B cell (primary cell): Measurements from ENCODE around the genes NAP1L4, ZNF195, OR51C1P and HBD.

DNA sequence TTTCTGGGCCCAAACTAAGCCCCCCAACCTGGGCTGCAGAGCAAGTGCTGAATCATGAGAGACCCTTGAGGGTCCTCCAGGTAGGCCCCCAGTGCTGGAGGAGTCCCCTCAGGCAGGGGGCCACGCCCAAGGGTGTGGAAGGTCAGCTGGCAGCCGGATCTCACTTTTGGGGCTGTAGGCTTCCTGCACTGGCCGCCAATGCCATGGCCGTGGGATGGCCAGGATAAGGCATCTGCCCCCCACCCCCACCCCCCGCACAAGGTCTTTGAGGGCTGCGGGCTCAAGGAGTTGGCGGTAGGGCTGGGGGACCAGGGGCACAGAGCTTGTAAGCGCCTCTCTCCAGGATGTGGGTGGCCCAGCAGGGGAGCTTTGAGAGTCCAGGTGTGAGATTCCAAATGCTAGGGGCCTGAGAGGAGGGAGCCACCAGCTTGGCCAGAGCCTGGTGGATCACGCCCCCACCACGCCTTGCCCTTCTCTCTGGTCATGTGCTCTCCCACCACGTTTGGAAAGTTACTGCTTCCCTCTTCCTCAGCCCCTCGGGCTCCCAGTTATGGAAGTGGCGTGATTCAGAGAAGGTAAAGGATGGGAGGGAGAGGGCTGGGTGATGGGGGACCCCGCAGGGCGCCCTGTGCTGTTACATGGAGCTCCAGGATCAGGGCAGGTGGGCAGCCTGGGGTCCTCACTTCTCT, 5.0 kb downstream of the CD81 start:
- PRO-cap = no peak
- CAGE, long polyA plus RNA = no peak

DNA sequence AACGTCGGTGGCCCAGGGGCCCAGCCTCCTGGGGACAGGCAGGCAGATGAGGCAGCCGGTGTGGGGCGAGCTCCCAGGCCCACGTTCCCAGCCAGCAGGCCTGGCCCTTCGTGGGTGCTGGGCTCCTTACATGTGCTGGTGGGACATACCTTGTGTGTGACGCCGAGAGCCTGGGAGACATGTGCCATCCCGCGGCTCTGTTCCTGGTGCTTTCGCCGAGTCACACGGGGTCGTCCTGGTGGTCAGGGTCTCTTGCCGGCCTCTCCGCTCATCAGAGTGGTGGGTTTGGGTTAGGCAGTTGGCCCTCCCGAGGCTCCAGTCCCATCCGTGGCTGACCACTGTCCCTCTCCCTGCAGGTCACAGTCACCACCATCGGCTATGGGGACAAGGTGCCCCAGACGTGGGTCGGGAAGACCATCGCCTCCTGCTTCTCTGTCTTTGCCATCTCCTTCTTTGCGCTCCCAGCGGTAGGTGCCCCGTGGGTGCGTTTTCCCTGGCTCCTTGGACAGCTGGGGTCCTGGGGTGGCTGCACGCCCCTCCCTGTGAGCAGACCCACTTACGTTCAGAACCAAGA, 138.4 kb downstream of the KCNQ1 start:
- PRO-cap = no peak
- CAGE, long polyA plus RNA = no peak

GRCh38 chr11:2645700-2646947, 201.3 kb downstream of the KCNQ1 start:
- PRO-cap = no peak
- CAGE, long polyA plus RNA = no peak

DNA sequence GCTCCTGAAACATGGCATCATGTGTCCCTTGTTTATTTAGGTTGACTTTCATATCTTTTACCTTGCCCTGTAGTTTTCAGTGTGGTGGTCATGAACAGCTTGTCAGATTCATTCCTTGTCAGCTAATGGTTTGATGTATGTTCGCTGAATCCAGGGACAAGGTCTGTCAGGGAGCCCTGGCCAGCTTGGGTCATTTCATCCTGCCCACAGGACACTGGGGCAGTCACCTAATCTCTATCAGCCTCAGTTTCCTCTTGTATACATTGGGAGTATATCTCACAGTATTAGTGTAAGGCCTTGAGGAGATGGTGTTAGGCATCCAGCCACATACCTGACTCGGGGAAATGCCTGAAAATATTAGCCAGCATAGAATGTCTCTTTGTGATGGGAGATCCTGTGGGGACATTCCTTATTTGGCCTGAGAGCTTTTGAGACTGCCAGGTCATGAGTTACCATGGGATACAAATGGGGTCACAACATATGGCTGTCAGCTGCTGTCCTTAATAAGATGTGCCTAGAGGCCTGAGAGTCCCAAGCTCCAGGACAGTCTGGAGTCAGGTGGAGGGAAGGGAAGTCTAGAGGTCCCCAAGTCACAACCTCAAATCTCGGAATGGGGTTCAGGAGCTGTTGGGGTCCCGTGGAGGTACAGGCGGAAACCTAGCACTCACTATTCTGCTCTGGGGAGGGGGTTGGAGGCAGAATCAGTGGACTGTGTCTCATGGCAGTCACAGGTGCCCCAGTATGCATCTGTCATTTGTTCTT, 216.0 kb downstream of the CDKN1C start:
- PRO-cap = no peak
- CAGE, long polyA plus RNA = no peak

- PRO-cap = no peak
- CAGE, long polyA plus RNA = no peak
These were observed 191.4 kb downstream of the CDKN1C start for GRCh38 chr11:2693767-2694958.

GRCh38 chr11:2779167-2780039, 106.2 kb downstream of the CDKN1C start:
- PRO-cap = no peak
- CAGE, long polyA plus RNA = no peak

DNA sequence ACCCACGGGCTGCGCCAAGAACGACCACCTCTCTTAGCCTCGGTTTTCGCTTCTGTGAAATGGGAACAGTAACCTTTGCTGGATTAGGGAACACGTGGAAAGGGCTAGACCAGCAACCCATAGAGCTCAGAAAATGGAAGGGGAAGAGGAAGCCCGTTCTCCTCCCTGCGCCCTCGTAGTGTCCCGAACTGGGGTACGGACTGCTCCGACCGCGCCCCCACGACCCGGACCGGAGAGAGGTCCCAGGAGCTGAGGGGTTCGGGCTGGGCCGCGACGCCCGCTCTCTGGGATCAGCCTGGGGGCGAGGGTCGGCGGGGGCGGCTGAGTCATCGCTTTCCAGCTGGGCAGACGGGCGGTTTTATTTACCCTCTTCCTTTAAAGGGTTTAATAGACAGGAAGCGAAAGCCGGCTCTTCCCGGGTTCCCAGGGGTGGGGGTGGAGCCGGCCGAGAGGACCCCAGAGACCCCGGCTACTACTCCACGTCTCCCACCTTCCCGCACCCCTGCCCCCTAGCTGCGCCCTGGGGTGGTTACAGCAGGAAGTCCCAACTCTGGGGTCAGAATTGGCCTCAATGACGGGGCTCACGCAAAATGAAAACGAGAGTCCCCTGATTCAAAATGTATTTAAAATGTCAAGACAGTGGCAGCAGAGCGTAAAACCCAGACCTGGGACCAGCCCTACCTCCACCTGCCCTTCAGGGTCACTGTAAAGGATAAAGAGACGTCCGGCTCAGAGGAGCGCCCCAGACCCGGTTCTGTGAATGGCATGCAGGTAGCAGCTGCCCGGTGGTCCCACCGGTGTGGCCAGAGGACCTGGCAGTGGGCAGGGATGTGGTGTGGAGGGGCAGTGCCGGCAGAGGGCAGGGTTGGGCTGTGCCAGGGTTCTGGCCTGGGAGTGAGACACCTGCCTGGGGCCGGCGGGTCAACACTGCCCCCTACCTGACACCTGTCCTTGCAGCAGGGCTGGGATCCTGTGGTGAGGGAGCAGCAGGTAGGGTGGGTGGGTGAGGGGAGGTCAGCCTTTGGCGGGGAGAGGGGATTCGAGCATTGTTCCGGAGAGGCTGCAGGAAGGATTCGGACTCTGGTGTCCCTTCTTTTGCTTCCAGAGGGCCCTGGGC, 1.2 kb upstream of the PHLDA2 start:
- PRO-cap = no peak
- CAGE, long polyA plus RNA = no peak

DNA sequence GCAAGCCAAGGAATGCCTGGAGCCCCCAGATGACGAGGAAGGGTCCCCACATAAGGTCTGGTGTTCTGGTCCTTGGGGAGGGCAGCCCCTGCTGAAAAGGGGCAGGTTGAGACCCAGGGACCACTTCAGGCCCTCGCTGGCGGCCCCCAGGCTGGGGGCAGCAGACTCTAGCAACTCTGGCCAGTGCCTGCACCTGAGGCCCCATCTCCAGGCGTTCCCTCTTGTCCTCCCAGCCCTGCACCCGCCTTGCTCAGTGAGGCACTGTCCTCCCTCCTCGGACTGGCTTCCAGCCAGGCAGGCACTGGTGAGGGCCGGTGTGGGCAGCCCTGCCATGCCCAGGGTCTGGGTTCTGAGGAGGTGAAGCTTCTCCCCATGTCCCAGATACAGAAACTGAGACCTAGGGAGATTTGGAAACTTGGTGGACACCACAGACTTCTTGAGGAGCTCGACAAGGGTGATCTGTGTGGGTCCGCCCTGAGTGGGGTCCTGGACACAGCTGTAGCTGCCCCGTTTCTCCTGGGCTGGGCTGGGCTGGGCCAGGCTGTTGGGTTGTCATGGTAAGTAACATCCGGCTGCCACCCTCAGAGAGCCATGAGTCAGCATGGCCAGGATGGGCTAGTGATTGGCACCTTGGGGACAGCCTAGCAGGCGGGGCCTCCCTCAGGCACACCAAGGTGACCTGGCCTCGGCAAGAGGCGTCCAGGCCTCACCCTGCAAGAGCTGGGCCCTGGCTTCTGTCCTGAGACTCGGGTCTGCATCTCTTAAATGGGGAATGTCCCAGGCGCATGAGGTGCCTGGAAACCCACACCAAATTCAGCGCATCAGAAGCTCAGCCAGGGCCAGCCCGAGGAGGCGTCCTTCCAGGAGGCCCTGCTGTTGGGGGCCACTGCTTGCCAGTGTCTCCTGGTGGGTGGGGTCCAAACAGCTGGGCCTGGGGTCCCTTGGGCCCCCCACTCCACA, 11.2 kb upstream of the PHLDA2 start:
- PRO-cap = no peak
- CAGE, long polyA plus RNA = no peak

GRCh38 chr11:2991705-2992640, at the start of gene NAP1L4:
Gene NAP1L4, minus strand, starts transcription at chr11:2992329.
- PRO-cap = unidirectional peak, minus-strand start at chr11:2992093; bidirectional peak, plus-strand start at chr11:2992522, minus-strand start at chr11:2992273
- CAGE, long polyA plus RNA = start-site peak on the minus strand at chr11:2992261-2992332, 47 and 316 reads in 2 replicates

- PRO-cap = no peak
- CAGE, long polyA plus RNA = no peak
These were observed 11.8 kb upstream of the NAP1L4 start for GRCh38 chr11:3003828-3004520.

DNA sequence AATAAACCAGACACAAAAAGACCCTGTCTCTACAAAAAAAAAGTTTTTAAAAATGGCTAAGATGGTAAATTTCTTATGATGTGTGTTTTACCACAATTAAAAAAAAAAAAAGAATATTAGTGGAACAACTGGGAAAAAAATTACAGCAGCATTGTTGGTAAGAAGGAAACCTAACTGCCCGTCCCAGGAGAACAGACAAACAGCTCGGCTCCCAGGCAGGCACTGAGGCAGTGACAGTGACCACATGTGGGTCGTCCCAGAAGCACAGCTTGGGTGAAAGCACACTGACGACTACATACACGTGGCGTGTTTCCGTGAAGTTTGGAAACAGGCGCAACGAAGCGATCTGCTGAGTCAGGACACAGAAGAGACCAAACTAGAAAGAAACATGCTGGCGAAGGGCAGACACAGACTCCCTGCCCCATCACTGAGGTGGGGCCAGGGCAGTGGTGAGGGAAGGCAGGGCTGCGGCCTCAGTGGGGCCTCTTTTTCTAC, 20.3 kb downstream of the CARS1 start:
- PRO-cap = no peak
- CAGE, long polyA plus RNA = no peak

- PRO-cap = bidirectional peak, plus-strand start at chr11:3049995, minus-strand start at chr11:3049872
- CAGE, long polyA plus RNA = no peak
These were observed 7.4 kb downstream of the CARS1 start for GRCh38 chr11:3049648-3050378.

GRCh38 chr11:3107154-3107790, 50.0 kb upstream of the CARS1 start:
- PRO-cap = no peak
- CAGE, long polyA plus RNA = no peak

DNA sequence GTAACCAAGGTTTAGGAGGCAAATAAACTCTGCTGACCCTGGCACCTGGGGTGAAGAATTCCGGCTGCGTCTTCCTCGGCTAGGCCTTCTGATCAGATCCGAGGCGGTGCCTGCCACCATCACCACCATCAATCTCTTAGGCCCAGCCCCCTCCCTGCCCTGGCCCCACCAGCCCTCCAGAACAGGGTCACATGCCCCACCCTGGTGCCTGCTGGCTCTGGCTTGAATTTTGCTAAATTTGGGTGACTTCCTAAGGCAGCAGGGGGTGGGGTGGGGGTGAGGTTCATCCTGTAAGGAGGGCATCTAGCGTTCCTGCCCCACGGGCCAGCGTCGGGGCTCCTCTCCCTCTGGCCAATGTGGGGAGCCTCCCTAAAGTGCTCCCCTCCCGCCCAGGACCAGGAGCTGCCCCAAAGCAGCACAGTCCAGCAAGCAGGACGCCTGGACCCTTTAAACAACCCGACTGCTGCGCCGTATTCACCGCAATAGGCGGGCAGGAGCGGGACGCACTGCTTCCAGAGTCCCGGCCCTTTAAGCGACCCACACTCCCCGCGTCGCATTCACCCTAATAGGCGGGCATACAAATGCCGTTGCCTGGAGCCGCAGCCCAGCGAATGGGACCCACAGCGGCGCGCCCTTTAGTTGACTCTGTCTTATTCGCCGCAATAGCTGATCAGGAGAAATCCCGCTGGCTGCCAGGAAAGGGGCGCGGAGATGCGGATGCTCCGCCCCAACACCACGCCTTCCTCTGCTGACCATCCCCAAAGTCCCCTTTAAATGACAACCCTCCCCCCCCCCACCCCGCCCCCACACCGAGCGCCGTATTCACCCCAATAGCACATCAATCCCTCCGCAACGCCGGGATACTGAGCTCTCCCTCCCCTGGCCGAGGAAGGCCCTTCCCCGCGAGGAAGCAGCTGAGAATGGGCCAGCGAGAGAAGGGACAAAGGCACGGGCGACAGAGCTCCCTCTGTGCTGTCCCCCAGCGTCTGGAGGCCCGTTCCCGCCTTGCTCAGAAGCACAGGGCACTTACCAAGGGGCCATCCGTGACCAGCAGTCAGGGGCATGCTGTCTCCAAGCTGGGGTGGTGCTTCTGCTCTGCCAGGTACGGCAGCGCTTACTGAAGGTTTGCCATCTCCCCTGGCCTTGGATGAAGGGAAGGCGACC, 4.8 kb downstream of the OSBPL5 start:
- PRO-cap = no peak
- CAGE, long polyA plus RNA = no peak

DNA sequence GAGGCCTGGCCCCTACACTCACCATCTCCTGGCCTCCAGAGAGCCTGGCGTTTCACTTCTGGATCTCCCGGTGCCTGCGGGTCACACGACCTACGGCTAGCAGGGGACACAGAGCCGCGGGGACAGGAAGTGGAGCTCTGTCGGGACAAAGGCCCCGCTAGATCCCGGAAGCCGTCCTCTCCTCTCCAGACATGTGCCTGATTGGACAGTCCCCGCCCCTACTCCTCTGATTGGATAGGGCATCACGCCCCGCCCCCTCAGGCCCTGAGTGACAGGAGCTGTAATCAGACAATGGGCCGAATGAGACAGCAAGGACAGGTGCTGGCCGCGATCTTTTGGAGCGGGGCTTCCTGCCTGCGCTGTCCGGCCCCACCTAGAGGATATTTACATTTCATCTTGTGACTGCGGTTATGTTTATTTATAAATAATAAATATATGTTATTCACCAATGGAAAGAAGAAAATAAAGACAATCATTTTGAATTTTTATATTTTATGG, at the start of gene ZNF195:
TSS of gene ZNF195 (minus strand) at position 131 of the 498 bp plus-strand sequence.
- PRO-cap = bidirectional peak, plus-strand start at position 287 of the sequence, minus-strand start at position 124 of the sequence
- CAGE, long polyA plus RNA = start-site peak on the minus strand centred at position 131 of the sequence, 61 bp wide, 107 and 230 reads in 2 replicates

GRCh38 chr11:3823953-3824599, 15.7 kb downstream of the PGAP2 start:
- PRO-cap = no peak
- CAGE, long polyA plus RNA = no peak

- PRO-cap = no peak
- CAGE, long polyA plus RNA = no peak
These were observed 4.8 kb downstream of the STIM1 start for GRCh38 chr11:3860257-3860637.

DNA sequence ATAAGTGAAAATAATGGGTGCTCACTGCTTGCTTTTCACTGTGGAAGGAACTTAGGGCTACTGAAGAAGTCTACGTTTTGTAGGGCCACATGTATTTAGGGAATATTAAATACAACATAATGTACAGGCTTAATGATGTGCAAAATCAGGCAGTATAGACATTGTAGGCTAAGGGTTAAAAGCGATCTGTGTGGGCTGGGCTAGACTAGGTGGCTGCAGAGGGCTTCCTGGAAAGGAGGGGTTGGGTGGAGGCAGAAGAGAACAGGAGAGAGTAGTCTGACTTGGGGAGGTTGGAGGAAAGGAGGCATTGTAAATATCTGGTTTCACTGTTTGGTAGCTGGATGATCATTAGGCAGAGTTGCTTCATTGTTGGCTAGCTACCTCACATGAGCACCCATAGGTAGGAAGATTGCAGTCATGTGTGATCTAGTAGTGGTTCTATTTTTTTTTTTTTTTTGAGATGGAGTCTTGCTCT, 5.4 kb downstream of the STIM1 start:
- PRO-cap = no peak
- CAGE, long polyA plus RNA = no peak

DNA sequence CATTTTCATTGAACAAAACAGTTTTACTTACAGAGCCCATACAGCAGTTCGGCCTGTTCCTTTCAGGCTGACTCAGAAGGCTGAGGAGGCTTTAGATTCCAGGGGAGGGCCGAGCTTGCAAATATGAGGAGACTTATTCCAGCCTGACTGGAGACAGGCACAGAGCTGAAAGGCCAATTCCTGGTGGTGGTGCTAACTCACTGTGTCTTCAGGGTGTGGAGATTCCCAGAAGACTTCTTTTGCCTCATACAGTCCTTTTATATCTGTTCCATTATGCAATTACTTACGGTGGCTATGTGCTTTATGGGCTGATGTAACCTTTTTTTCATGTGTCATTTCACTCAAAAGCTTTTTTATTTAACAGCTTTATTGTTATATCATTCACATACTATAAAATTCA, at the start of gene OR51C1P:
TSS of gene OR51C1P (minus strand) at position 232 of the 400 bp plus-strand sequence.
- PRO-cap = no peak
- CAGE, long polyA plus RNA = no peak

DNA sequence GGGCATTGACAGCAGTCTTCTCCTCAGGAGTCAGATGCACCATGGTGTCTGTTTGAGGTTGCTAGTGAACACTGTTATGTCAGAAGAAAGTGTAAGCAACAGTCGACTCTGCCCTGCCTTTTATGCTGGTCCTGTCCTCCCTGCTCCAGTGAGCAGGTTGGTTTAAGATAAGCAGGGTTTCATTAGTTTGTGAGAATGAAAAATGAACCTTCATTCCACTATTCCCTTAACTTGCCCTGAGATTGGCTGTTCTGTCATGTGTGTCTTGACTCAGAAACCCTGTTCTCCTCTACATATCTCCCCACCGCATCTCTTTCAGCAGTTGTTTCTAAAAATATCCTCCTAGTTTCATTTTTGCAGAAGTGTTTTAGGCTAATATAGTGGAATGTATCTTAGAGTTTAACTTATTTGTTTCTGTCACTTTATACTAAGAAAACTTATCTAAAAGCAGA, at the start of gene HBD:
TSS of gene HBD (minus strand) at position 93 of the 452 bp plus-strand sequence.
- PRO-cap = no peak
- CAGE, long polyA plus RNA = no peak